Spinal cord (tissue), 3 donors: ENCODE data around the gene LYZL2.

GRCh38 chr10:29522197-29522963, 112.4 kb downstream of the SVIL start:
- PRO-cap, result no peak
- RAMPAGE, long total RNA, result no peak

DNA sequence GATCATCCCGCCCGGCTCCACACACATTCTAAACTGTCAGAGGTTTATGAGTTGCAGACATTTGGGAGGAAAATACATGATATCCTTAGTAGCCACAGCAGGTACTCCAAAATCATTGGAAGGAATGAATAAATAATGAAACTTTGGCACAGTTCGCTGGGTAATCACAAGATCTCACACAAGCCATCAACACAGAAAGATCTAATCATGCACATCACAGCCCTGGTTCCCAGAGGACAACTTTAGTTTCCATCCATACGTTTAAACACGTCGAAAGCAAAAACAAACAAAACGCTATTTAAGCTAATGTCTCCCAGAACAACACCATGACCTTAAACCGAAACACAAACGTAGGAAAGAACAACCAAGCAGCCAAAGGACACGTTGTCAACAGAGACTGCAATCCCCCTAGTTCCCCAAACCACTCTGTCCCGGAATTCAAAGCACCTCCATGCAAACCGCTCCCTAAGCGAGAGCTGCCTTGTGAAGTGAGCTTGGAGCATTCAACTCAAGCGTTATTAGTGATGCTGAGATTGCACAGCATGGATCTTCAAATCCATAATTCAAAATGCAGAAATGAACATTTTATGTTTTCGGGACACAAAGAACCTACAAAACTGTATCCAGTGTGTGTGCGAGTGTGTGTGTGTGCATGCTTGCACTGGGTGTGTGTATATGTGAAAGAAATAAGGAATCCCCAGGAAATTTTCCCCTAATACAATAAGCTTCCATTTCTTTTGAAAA, 12.2 kb downstream of the SVIL start:
- PRO-cap, result no peak
- RAMPAGE, long total RNA, result no peak

- PRO-cap, result no peak
- RAMPAGE, long total RNA, result no peak
Measured at GRCh38 chr10:29647146-29647480, 12.3 kb upstream of the SVIL start.

GRCh38 chr10:29647481-29647929, 12.7 kb upstream of the SVIL start:
- PRO-cap, result no peak
- RAMPAGE, long total RNA, result no peak

- PRO-cap, result no peak
- RAMPAGE, long total RNA, result no peak
Measured at GRCh38 chr10:29734165-29734515, 99.4 kb upstream of the SVIL start.

- PRO-cap, result no peak
- RAMPAGE, long total RNA, result no peak
Measured at GRCh38 chr10:29811669-29812577, 177.2 kb upstream of the SVIL start.

DNA sequence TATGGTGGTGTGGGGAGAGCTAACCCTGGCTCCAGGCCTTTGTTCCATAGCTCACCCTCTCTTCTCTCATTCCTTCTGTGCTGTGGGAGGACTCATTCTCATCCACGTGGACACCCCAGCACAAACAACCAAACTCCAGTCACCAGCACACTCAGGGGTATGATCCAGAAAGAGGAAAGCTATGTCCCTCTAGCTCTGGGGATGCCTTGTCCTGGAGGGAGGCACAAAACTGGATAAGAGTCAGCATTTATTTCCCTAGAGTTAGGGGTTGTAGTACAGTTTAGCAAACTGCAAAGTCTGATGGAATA, 196.0 kb upstream of the SVIL start:
- PRO-cap, result no peak
- RAMPAGE, long total RNA, result no peak

DNA sequence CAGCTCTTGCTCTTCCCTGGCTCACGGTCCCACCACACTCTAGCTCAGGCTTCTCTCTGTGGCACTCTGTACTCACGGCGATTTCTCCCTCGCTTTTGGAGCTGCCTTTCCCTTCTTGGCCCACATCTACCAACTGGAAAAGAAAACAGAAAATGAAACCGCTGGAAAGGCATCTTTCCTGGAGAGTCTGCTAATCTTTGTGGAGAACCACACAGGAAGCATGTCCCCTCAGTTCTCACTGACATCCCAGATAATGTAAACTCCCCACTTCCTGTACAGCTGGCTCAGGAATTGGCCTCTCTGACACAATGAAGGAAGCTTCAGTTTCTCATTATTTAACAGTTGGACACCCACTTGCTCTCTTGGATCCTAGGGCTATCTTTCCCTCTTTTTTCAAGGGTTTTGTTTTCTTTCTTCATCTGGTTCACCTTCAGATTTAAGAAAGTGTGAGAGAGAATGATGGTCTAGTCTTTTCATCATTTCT, 209.8 kb downstream of the JCAD start:
- PRO-cap, result no peak
- RAMPAGE, long total RNA, result no peak

- PRO-cap, result no peak
- RAMPAGE, long total RNA, result no peak
Measured at GRCh38 chr10:30041628-30042328, 17.6 kb downstream of the JCAD start.

- PRO-cap, result no peak
- RAMPAGE, long total RNA, result no peak
Measured at GRCh38 chr10:30115393-30115703, 56.0 kb upstream of the JCAD start.

GRCh38 chr10:30432638-30433739, 995 bp upstream of the MAP3K8 start:
- PRO-cap, result no peak
- RAMPAGE, long total RNA, result no peak

- PRO-cap, result no peak
- RAMPAGE, long total RNA, result no peak
Measured at GRCh38 chr10:30436186-30436919, 2.4 kb downstream of the MAP3K8 start.

- PRO-cap, result no peak
- RAMPAGE, long total RNA, result no peak
Measured at GRCh38 chr10:30437912-30438413, 4.0 kb downstream of the MAP3K8 start.

GRCh38 chr10:30438414-30438815, 4.4 kb downstream of the MAP3K8 start:
- PRO-cap, result no peak
- RAMPAGE, long total RNA, result no peak

DNA sequence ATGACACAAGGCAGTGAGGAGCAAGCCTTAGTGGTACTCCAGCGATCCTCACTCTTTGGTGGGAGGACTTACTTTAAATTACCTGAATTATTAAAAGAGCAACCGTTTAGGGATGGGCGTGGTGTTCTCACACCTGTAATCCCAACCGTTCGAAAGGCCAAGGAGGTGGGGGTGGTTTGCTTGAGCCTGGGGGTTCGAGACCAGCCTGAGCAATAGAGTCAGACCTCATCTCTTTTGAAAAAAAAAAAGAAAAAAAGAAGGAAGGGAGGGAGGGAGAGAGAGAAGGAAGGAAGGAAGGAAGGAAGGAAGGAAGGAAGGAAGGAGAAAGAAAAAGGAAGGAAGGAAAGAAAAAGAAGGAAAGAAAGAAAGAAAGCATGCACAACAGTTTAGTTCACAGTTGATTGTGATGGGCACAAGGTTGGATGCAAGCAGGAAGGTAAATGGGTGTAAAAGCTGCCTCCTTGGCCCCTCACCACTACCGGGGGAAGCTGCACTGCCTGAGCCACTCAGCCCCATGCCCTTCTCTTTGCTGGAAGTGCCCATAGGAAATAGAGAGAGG, 19.7 kb downstream of the MAP3K8 start:
- PRO-cap, result no peak
- RAMPAGE, long total RNA, result no peak

DNA sequence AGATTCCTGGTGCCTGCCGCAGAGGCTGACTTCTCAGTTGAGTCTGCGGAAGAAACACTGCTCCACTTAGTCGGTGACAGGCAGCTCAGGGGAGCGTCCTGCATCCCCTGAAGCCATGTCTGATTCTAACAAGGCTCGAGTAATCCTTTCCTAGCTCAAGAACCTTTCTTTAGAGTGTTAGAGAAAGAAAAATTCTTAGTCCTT, at the start of gene LYZL2:
Gene LYZL2 (minus strand): TSS at position 152 of the 204 bp plus-strand sequence.
- PRO-cap, result no peak
- RAMPAGE, long total RNA, result no peak

GRCh38 chr10:30763893-30764245, 134.3 kb upstream of the LYZL2 start:
- PRO-cap, result no peak
- RAMPAGE, long total RNA, result no peak

DNA sequence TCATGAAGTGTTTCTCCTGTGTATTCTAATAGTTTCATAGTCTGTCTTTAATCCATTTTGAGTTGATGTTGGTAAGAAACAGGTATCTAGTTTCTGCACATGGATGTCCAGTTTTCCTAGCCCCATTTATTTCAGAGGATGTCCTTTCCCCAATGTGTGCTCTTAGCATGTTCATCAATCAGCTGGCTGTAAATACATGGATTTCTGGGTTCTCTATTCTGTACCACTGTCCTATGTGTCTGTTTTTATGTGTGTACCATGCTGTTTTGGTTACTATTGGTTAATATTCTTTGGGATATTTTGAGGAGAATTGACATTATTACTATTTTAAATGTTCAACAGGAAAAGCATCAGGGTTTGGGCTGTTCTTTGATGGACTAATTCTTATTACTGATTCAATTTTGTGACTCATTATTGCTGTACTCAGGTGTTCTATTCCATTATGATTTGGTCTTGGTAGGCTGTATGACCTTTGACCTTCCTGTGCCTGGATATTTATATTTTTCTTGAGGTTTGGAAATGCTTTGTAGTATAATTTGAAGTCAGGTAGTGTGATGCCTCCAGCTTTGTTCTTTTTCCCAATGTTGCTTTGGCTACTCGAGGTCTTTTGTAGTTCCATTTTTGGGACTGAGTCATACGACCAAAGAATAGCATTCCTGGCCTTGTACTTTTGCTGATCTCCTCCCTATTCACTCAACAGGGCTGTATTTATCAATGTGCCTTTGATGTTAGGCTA, 74.0 kb downstream of the ZNF438 start:
- PRO-cap, result no peak
- RAMPAGE, long total RNA, result no peak

DNA sequence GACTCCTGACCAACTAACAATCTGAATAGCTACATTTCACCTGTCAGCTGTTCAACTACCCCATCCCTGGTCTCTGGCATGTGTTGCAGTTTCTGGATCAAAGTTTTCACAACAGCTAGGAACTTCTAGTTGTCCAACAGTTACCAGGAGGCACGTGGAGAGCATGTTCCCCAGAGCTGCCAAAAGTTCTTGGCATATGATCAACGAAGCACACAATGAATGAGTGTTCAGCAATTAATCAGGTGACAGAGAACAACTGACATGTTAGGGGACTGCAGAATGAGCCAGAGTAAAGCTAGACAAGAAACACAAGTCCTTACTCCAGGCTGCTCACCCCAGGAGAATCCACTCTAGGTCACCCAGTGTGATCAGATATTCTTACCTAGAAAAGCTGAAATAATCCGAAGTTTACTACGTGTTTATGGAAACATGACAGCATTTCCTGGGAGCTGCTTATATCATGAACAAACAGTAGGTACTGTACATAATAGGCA, 50.7 kb downstream of the ZNF438 start:
- PRO-cap, result no peak
- RAMPAGE, long total RNA, result no peak

DNA sequence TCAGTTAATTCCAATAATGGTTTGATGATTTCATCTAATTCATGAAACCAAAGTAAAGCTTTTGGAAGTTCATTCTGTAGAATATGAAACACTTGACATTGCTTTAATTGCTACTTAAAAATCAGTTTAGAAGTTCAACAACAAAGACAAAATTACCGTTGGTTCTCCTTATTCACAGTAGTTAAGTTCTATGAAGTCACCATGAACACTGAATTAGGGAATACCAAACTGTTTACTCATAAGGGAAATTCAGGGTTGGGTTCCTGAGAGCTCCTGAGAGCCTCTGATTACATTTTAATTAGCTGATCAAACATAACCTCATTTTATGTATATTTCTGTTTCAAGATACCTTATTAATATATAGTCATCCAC, 46.2 kb downstream of the ZNF438 start:
- PRO-cap, result no peak
- RAMPAGE, long total RNA, result no peak